Hematopoietic multipotent progenitor cell (in vitro differentiated cells): ENCODE measurements around a stretch of chr13.

DNA sequence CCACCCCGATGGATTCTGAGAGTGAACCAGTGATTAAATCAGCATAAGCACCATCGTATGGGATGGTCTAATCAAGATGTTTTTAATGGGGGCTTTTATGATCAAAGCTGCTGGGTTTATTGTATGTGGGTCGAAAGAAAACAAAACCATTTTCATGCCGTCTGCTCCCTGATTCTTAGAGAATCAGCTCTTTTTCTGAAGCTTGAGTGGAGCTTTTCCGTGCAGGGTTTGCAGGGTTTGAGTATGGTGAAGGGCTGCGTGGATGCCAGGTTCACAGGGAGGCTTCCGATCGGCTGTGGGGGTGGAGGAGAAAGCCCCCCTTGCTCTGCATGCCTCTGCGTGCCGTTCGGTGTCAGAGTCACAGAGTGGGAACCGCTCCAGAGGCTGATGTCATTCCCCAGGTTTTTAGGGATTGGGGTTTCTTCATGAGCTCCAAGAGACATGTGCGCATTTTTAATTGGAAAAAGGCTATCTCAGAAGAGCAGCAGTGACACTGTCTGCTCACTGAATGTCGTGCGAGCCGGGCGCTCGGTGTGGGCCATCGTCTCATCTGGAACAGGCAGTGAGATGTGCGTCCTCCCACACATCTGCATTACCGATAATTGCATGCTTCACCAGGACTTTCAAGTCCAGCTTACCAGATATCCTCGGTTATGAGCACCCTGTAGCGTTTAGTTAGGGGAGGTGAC is 1.5 kb downstream of the MCF2L start:
- CAGE, long polyA plus RNA = no peak

DNA sequence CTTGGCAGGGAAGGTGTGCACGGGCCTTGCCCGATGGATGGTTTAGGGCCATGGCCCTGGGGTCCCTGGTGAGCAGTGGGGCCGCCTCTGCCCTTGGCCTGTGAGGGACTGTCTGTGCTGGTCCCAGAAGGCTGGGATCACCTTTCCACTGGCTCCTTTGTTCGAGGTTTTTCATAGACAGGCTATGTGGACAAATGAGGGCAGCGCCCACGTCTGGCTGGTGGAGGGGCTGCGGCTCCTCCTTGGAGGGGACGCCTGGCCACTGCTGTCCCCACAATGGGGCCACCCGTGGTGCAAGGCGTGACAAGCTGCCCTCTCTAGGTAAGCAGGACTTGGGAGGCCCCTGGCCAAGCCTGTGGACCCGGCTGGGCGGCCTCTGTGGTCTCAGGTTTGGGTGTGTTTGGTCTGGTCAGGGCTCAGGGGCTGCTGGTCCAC is 33.2 kb downstream of the MCF2L start:
- CAGE, long polyA plus RNA = no peak

GRCh38 chr13:113009679-113010205 is 40.7 kb downstream of the MCF2L start:
- CAGE, long polyA plus RNA = no peak

GRCh38 chr13:113063990-113065117 is 41.2 kb upstream of the F7 start:
- CAGE, long polyA plus RNA = no peak

DNA sequence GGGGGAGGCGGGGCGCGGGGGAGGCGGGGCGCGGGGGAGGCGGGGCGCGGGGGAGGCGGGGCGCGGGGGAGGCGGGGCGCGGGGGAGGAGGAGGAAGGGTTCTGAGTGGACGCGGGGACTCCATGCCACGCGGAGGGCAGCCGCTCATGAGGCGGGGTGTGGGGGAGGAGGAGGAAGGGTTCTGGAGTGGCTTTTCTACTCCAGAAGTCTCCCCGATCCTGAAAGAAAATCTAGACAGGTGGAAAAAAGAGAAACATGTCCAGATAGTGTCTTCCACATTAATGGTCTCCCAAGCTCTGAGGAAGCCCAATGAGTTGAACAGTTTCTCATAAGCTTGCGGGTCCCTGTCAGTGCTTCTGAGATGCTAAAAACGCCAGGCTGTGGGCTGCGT is 4.1 kb upstream of the PROZ start:
- CAGE, long polyA plus RNA = no peak

GRCh38 chr13:113169519-113170094 is 11.2 kb downstream of the PROZ start:
- CAGE, long polyA plus RNA = no peak

- CAGE, long polyA plus RNA = no peak
These were observed 25.7 kb downstream of the CUL4A start for GRCh38 chr13:113234878-113235663.

DNA sequence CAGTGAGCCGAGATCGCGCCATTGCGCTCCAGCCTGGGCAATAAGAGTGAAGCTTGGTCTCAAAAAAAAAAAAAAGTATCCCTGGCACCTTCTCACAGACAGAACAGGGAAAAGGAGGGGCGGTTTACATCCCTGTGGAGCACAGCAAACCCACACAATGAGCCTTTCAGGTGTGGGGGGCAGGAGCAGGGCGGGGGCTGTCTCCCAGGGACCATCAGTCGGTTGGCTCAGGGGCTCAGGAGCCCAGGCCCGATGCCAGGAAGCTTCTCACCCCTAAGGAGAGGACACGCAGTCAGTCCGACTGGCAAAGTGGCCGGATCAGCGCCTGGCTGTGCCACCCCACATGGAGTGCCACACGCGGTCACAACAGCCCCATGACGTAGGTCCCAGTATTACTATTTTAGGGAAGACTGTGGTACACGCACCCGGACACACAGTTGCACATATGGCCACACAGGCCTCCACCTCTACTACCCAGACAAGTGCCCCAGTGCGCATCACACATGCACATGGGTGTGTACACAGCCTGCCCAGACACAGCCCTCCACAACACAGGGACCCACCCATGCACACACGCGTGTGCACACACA is 29.2 kb upstream of the GRTP1 start:
- CAGE, long polyA plus RNA = no peak

- CAGE, long polyA plus RNA = no peak
These were observed 37.6 kb upstream of the GRTP1 start for GRCh38 chr13:113401294-113402196.

DNA sequence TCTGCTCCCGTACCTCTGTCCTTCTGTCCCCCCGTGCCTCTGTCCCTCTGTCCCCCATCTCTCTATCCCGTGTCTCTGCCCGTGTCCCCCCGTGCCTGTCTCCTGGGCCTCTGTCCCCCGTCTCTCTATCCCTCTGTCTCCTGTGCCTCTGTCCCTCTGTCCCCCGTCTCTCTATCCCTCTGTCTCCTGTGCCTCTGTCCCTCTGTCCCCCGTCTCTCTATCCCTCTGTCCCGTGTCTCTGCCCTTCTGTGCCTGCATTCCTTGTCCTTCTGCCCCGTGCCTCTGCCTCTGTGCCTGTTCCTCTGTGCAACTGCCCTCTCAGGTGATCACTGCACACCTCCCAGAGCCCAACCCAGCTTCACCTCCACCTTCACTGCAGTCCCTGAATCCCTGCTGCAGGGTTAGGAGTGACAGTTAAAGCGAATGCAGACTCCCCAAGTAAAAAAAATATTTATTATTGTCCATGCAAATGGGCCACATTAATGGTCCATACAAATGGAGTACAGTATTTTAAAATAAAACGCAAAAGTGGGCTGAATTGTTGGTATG is 17.5 kb downstream of the DCUN1D2 start:
- CAGE, long polyA plus RNA = no peak

DNA sequence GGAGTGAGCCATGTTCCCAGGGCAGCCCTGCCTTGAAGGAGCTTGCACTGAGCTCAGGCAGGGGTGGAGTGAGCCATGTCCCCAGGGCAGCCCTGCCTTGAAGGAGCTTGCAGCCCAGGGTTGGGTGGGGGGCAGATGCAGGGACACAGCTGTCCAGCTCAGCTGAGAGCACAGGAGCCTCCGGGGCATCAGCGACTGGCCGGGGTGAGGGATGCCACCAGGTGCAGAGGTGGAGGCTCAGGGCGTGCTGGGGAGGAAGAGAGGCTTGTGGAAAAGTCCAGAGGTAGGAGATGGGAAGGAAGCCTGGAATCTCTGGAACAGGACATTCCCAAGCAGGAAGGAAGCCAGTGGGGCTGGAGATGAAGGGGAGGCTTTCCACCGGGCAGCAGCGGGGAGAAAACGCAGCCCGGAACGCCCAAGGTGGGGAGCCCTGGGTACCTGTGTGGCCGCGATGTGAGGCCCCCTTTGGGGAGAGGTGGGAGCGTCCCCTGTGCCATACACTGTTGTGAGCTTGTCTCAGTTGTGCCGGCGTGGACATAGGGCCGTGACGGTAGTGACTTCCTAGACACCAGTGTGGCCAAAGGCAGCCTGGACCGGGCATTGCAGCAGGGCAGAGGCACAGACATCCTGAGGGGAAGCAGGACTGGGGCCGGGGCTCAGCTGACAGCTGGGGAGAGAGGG is 38.8 kb upstream of the TFDP1 start:
- CAGE, long polyA plus RNA = no peak

- CAGE, long polyA plus RNA = no peak
These were observed 24.2 kb downstream of the ATP4B start for GRCh38 chr13:113633608-113634391.

DNA sequence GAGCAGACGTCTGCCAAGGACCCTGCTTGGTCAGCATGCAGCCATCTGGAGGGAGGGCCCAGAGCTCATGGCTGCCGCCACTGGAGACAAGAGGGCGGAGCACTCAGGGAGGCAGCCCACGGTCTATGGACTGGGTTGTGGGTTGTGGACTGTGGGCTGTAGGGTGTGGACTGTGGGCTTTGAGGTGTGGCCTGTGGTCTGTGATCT is 31.9 kb upstream of the TMEM255B start:
- CAGE, long polyA plus RNA = no peak

GRCh38 chr13:113813370-113814123 is 50.3 kb downstream of the GAS6 start:
- CAGE, long polyA plus RNA = no peak

DNA sequence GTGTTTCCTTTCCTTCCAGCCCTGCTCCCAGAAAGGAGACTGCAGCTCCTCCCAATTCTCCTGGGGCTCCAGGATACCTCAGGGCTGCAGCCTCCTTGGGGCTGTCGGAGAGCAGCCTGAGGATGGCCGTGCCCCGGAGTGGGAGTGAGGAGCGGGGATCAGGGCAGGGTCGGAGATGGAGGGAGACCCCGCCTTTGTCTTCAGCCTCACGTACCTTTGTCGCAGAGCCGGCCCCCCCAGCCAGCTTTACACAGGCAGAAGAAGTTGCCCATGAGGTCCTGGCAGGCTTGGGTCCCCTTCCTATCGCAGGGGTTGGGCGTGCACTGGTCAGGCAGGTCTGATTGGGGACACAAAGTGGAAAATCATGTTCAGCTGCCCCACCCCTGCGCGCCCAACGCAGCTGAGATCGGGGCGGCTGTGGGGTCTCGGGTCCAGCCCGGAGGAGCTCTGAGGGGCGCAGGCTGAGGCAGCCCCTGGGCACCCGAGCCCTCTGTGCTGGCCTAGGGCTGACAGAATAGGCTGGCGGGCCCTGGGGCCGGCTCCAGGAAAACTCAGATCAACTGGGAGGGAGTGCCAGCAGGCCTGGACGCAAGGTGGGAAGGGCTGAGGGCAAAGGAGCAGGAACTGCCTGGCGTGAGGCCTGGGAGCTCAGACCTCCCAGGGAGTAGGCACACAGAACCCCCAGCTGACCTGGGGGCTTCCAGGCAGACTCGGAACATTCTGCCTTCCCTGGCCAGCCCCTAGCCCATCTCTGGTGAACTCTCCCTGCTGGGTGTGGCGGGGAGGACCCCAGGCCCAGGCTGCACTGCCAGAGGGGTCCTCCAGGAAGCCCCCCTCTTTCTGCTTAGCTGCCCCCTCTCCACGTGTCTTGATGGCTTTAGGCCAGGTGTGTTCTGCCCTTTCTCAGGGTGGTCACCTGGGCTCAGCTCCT is 24.1 kb downstream of the GAS6 start:
- CAGE, long polyA plus RNA = start-site peak on the plus strand centred at position 430 of the sequence, 230 bp wide, 21 reads

DNA sequence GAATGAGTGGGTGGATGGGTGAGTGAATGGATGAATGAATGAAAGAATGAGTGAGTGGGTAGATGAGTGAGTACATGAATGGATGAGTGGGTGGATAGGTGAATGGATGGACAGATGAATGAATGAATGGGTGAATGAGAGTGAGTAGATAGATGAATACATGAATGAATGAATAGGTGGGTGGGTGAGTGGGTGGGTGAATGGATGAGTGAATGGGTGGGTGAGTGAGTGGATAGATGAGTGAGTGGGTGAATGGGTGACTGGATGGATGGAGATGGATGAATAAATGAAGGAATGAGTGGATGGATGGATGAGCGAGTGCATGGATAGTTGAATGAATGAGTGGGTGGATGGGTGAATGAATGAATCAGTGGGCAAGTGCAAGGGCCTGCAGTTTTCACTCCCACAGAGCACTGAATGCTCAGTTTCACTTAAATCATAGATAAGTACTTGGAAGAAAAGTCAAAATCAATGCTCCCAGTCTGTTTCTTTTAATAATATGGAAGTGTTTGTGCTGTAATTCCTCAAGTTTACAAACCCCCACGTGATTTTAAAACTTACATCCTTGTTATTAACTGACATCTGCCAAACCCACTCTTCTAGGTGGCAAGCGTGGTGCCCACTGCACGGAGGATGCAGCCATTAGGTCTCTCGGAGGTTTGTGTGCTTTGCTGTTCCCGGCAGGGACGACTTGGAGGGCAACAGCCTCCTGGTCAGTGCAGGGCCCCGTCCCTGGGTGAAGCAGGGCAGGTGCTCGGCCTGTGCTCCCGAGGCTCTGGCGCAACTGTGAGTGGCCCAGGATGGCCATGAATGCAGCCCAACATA is 12.3 kb downstream of the GAS6 start:
- CAGE, long polyA plus RNA = no peak

- CAGE, long polyA plus RNA = no peak
These were observed 42.9 kb downstream of the C13orf46 start for GRCh38 chr13:113930860-113931424.

DNA sequence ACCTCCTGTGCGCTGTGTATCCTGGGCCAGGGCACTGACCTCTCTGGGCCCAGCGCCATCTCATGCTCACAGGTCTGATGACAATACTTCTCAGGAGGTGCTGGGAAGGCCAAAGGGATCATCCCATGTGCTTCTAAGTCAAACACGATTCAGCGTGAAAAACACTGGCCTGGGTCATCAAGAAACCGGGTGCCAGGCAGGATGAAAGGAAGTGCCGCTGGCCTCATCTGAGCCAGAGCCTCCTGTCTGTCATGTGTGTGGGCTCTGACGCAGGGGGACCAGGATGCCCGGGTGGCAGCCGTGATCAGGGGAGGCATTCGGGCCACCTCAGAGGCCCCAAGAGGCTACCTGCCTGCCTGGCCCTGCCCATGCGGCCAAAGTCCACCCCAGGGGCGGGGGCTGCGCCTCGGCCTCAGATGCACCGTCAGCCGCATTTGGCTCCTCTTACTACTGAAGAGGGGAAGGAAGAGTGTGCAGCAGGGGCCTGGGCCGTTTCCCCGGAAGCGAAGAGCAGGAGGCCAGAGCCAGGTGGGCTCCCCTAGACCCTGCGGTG is 34.1 kb downstream of the C13orf46 start:
- CAGE, long polyA plus RNA = no peak

DNA sequence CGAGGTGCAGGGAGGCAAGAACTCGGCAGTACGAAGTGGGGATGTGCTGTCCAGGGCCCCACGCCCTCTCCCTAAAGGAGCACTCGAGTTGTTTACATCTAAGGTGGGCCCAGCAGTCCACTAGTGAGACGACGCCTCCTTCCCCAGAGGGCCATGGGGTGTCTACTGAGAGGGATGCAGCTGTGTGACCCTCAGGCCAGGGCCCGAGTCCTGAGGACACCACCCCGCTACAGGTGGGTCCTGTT is 4.2 kb downstream of the C13orf46 start:
- CAGE, long polyA plus RNA = no peak

DNA sequence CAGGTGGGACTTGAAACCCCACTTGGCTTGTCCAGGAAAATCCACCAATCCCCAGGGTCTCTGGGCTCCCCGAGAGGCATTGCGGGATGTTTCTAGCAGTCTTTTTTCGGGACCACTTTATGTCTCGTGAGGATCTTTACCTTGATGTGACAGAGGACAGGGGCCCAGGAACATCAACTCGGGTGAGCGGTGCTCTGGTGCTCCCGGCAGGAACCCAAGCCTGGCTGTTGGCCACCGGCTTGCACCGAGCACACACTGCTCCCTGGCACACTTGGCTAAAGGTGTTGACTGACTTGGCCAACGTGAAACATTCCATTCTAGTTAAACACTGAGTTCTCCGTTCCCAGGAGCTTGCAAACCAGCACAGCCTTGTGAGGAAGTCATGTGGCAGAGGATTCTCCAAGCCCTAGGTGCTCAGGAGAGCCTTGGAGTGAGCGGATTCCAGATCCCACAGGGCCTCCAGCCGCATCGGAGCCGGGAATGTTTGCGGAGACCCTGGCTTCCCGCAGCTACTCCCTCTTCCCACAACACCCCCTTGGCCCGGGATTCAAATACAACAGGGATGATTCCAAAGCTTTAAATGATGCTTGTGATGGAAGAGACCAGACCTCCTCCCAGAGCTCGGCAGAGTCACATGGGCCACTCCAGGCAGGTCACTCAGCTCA is 3.1 kb downstream of the C13orf46 start:
- CAGE, long polyA plus RNA = no peak